Measurements from ENCODE around the gene PROB1.

- RRBS, result no CpG with 5 or more reads among the region's 4 CpGs
These were observed 80.6 kb upstream of the HSPA9 start for GRCh38 chr5:138655782-138656196.

GRCh38 chr5:138937026-138937770, 62.1 kb upstream of the LRRTM2 start:
- RRBS, result no CpG with 5 or more reads among the region's 13 CpGs

GRCh38 chr5:139306937-139308456, 14.0 kb downstream of the MATR3 start:
- RRBS, result no CpG with 5 or more reads among the region's 15 CpGs

DNA sequence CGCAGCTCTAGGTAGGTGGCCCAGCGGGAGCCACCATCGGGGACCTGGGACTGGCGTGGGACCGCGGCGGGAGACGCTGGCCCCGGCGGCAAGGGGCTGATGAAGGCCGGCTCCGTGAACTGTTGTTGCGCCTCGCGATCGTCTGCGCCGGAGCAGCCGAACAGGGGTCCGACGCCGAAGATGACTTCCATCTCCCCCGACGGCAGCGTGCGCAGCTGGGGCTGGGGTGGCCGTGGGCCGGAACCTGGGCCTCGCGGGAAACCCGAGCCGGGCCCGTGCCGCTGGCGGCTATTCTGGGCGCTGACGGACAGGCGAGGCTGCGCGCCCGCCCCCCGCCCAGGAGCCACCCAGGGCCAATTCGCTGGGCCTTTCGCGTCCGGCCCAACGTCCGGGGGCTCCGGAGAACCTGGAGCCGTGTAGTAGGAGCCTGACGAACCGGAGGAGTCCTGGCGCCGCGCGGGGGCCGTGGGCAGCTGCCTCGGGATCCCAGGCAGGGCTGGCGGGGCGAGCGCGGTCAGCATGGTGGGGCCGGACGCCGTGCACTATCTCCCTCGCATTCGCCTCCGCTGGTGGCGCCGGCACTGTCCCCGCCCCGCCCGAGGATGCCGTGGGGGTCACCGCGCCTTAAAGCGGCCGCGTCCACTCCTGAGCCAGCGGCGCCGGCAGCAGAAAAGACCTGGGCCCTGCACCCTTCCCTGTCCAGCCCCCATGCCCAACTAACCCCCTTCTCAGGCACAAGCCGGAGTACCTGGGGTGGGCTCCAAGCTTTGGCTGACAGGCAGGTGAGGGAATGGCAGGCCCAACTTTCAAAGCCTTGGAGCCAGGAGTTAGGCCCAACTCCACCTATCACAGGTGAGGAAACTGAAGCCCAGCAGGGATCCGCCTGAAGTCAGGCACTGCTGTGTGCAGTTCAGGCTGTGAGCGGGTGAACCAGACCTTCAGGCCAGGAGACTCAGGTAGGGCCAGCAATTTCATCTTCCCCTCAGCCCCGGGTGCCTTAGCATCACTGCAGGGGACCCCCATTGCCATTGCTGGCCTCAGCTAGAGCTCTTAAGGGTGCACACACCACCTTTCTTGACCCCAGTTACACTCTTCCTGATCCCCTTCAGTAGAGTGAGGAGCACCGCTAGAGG, at the start of gene PROB1:
PROB1 (minus strand) TSS at position 544 of the 1,133 bp plus-strand sequence.
- RRBS, result 12% methylated on average over 54 of the region's 87 CpGs

- RRBS, result no CpG with 5 or more reads among the region's 3 CpGs
These were observed 13.5 kb upstream of the STING1 start for GRCh38 chr5:139495944-139496511.

DNA sequence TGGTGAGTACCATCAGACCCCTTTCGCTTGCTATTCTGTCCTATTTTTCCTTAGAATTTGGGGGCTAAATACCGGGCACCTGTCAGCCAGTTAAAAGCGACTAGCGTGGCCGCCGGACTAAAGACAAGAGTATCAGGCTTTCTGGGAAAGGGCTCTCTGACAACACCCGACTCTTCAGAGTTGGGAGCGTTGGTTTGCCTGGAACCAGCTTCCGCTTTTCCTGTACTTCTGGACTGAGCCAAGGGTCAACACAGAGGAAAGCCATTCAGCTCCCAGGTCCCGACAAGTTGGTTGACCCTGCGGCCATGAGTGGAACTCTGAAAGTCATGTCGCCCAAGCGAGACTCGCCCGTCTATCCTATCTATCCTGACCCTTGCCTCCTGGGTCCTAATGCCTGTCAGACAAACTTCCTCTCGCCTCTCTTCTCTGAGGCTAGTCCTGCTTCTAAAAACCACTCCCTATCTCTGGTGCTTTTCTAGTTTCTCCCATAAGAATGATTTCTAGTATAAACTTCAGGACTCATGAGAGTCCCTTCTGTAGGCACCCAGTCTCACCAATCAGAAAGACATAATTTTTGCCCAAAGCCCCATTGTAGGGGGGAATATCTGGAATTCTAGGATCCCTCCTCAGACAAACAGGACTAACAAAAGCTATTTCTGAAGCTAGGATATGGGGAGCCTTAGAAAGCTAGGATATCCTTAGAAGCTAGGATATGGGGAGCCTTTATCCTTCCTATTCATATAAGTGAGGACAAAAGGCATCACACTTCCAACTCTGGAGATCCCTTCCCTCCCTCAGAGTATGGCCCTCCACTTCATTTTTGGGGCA, 21.5 kb upstream of the STING1 start:
- RRBS, result no CpG with 5 or more reads among the region's 16 CpGs

DNA sequence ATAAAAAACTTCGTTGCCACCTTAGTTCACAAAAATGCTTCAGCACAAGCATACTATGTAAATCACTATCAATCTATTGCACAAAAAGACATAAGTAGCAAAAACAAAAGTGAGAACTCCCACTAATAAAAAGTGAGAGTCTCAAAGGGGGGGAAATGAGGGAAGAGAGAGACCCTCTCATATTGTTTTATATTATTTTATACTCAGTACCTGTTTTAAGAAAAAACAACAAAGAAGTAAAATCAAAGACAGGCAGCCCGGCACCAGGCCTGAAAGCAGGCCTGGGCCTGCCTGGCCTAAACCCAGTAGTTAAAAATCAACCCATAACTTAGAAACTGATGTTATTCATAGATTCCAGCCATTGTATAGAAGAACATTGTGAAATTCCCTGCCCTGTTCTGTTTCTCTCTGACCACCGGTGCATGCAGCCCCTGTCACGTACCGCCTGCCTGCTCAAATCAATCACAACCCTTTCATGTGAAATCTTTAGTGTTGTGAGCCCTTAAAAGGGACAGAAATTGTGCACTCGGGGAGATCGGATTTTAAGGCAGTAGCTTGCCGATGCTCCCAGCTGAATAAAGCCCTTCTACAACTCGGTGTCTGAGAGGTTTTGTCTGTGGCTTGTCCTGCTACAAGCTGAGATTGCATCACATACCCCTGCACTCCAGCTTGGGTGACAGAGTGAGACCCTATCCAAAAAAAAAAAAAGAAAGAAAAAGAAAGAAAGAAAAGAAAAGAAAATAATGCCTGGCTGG, 30.0 kb upstream of the UBE2D2 start:
- RRBS, result no CpG with 5 or more reads among the region's 9 CpGs

DNA sequence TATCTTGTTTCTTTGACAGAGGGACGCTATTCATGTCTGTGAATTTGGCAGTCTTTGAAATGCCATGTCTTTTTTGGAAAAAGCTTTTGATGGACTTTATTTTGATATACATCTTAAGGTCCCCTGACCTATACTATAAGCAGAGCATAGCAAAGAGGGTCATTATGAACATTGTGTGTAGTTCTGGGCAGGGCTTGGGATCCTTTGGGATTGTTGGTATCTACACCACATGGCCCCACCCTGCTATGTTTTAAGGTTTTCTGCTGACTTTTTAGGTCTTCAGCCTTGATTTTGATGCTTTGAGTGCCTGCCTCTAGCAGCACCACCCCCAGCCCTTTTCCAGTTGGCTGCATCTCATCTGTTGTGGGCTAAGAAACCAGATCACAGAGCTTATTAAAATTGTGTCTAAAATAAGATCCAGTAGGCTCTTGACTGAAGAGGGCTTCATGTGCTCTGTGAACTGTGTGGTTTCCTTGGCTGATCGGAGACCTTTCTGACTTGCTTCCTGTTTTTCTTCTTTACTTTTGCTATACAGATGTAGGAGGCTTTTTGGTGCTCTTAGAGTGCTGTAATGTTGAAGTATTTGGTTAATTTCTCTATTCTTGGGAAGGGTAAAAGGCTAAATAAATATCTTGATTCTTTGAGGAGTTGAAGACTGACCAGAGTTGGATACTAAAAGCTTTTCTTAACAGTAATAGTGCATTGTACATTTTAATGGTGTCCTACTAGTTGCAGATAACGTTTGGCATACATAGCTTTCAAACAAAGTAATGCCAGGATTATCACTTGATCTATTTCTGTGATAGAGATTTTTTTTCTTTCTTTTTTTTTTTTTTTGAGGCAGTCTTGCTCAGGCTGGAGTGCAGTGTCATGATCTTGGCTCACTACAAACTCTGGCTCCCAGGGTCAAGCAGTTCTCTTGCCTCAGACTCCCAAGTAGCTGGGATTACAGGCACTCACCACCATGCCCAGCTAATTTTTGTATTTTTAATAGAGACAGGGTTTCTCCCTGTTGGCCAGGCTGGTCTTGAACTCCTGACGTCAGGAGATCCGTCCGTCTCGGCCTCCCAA, 4.4 kb downstream of the UBE2D2 start:
- RRBS, result no CpG with 5 or more reads among the region's 7 CpGs

- RRBS, result no CpG with 5 or more reads among the region's 13 CpGs
These were observed 9.2 kb downstream of the UBE2D2 start for GRCh38 chr5:139570273-139570743.

GRCh38 chr5:139650145-139650682, 2.1 kb downstream of the CXXC5 start:
- RRBS, result 2% methylated on average over 7 of the region's 43 CpGs

GRCh38 chr5:139654728-139655594, 6.8 kb downstream of the CXXC5 start:
- RRBS, result no CpG with 5 or more reads among the region's 13 CpGs

DNA sequence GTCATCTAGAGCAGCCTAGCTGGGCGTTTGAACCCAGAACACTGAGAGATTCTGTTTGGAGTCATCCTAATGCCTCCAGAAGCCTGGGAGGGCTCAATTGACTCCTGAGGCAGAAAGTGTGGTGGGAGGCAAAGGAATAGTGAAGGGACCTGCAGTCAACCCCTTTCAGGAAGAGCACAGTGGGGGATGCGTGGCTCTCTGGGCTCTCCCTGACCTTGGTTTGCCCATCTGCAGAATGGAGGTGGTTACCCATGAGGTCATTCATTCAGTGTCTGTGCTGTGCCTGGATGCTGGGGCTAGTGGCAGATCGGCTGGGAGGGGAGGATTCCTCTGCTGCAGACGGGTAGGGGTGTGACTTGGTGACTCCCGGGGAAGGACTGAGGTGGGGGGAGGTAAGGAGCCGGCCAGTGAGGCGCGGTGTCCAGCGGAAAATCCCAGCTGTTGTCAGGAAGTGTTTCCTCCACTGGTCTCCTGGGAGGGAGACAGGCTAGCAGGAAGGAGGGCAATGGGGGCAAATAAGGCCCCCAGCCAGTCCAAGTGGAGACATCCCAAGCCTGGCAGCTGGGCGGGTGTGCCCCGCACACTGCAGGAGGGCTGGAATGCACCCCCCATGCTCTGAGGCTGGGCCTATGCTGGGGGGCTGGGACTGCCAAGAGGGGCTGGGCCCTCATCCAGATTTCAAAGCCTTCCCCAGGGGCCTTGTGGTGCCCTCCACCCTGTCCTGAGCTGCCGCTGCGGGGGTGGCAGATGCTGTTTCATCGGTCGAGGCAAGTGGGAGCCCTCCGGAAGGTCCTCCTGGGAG, 10.9 kb downstream of the CXXC5 start:
- RRBS, result no CpG with 5 or more reads among the region's 16 CpGs

- RRBS, result 4% methylated on average over 7 of the region's 37 CpGs
These were observed 12.8 kb downstream of the CXXC5 start for GRCh38 chr5:139660739-139661601.

DNA sequence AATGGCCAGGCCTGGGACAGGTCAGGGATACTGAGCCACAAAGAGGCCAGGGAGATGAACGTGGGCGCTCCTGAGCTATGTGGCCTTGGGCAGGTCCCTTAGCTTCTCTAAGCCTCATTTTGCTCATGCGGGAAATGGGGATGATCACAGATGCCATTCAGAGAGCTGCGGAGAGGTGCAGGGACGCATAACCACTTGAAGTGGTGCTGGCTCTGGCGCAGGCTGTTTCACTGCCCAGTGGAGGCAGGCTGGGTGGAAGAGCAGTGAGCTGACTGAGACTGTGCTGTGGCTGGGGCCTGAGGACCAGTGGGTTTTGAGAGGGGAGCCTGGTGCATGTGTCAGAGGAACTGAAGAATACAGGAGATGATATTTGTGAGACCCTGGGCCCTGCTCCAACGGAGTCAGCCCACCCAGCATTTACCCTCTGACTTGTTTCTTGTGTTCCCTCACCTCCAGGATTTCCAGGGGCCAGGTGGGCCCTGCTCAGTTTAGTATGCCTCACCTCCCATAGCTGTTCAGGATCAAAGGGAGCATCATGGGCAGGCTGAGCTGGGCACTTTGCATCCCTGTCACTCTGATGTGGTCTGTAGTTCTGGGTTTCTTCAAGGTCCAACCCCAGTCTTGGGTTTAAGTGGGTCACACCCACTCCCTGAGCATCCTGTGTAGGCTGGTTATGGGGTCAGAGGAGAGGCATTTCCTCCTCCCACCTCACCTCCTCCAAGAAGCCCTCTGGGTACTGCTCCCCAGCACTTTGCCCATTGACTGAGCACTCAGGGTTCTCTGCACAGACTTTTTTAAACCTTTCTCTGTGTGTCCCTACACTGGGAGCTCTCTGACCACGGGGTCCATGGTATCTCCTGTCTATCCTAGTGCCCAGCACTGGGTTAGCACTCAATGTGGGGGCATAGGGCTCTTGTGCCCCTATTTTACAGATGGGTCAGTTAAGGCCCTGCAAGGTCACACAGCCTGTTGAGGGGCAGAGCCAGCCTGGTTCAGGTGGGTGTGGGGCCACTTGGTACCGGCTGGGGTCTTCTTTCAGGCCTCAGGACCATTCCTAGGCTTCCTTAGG, 18.7 kb downstream of the CXXC5 start:
- RRBS, result no CpG with 5 or more reads among the region's 9 CpGs

DNA sequence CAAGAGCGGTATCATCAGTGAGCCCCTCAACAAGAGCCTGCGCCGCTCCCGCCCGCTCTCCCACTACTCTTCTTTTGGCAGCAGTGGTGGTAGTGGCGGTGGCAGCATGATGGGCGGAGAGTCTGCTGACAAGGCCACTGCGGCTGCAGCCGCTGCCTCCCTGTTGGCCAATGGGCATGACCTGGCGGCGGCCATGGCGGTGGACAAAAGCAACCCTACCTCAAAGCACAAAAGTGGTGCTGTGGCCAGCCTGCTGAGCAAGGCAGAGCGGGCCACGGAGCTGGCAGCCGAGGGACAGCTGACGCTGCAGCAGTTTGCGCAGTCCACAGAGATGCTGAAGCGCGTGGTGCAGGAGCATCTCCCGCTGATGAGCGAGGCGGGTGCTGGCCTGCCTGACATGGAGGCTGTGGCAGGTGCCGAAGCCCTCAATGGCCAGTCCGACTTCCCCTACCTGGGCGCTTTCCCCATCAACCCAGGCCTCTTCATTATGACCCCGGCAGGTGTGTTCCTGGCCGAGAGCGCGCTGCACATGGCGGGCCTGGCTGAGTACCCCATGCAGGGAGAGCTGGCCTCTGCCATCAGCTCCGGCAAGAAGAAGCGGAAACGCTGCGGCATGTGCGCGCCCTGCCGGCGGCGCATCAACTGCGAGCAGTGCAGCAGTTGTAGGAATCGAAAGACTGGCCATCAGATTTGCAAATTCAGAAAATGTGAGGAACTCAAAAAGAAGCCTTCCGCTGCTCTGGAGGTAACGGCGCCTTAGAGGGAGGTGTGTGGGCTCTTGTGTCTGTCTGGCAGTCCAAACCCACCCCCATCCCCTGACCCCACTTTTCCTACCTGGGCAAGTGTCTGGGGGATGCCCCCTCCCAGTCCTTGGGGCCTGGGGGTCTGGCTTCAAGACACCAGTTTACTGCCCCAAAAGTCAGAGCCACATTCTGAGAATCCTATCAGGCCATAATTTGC, 32.8 kb downstream of the CXXC5 start:
- RRBS, result 95% methylated on average over 11 of the region's 44 CpGs

- RRBS, result no CpG with 5 or more reads among the region's 23 CpGs
These were observed 53.1 kb downstream of the CXXC5 start for GRCh38 chr5:139701020-139701902.

GRCh38 chr5:139711695-139711863, 63.4 kb downstream of the CXXC5 start:
- RRBS, result no CpG with 5 or more reads among the region's 6 CpGs

GRCh38 chr5:140108379-140108899, 5.5 kb upstream of the PURA start:
- RRBS, result no CpG with 5 or more reads among the region's 22 CpGs

DNA sequence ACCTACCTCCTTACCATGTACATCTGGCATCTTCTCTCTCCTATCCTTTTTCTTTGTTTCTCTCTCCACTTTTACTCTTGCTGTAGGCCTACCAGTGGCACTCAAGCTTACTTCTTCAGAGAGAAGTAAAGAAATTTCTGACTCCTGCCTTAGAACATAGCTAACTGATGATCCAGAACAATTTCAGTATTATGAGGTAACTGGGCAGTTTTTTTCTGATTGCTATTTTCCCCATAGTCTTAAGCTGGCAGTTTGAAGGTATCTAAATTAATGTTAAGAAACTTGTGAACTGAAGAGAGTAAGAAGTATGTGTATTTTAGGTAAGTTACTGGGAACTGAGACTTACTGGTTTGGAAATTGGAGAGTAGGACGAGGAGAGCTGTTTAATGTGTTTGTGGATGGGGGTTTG, 4.2 kb upstream of the IGIP start:
- RRBS, result no CpG with 5 or more reads among the region's 1 CpG

GRCh38 chr5:140145617-140146589, 20.2 kb downstream of the IGIP start:
- RRBS, result 28% methylated on average over 12 of the region's 73 CpGs